Trachea (tissue), 1 donor: ENCODE measurements around a stretch of chr17.

DNA sequence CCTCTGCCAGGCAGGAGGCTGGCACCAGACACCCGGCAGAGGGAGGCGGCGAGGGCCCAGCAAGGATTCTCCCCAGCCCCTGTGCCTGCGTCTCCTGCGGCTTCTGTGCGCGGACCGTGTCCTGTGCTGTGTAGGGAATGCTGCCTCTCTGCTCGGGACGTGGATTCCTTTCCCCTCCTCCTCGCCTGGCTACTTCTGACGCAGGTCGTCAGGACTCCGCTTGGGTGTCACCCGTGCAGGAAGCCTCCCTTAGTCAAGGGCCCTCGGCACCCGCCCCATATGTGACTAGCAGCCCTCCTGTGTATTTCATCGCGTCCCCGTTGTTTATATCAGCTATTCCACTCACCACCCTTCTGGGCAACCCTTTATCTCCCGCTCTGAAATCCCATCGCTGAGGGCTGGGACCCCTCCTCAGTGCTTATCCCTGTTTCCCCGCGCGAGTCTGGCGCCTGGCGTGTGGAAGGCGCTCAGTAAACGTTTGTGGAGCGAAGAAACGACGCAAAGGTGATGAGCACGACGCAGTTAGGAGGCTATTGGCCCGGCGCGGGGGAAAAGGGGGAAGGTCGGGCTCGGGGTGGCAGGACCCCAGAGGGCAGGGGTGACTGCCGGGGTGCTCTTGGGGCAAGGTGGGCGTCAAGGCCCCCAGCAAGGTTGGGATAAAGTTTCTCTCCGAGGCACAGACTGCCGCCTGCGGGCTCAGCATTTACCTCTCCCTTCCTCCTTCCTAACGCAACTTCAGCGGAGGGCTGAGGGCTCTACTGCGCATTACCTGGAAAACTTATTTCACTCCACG, 3.3 kb upstream of the CCDC200 start:
- PRO-cap, result no peak

DNA sequence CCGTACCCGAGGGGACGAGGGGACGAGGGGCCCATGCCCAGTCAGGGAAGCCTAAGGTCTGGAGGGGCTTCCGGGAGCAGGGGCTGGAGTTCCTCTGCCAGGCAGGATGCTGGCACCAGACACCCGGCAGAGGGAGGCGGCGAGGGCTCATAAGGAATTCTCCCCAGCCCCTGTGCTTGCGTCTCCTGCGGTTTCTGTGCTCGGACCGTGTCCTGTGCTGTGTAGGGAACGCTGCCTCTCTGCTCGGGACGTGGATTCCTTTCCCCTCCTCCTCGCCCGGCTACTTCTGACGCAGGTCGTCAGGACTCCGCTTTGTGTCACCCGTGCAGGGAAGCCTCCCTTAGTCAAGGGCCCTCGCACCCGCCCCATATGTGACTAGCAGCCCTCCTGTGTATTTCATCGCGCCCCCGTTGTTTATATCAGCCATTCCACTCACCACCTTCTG, 62.6 kb upstream of the CCDC200 start:
- PRO-cap, result no peak

- PRO-cap, result no peak
These were observed 11.8 kb upstream of the ARL4D start for GRCh38 chr17:43386977-43387405.

DNA sequence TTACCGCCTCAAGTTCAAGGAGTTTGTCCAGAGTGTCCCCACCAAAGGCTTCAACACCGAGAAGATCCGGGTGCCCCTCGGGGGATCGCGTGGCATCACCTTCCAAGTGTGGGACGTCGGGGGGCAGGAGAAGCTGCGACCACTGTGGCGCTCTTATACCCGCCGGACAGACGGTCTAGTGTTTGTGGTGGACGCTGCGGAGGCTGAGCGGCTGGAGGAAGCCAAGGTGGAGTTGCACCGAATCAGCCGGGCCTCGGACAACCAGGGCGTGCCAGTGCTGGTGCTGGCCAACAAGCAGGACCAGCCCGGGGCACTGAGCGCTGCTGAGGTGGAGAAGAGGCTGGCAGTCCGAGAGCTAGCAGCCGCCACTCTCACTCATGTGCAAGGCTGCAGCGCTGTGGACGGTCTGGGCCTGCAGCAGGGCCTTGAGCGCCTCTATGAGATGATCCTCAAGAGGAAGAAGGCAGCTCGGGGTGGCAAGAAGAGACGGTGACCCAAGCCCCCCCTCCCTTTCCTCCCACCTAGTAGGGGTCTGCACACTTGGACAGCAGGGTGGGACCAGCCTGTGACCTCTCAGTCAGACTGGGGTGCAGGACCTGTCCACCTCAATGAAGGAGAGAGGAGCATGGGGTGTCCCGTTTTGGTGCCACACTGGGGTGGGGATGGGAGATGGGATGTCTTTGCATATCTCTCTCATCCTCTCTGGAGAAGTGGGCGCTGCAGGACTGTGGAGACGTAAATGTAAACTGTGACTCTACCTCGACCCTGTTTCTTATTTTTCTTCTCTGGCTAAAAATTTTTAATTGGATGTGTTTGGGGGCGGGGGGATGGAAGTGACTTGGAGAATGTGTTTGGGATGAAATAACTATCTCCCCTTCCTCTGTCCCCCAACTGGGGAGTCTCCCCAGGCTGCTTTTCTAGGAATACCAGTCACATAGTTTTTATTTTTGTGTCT, 1.3 kb downstream of the ARL4D start:
- PRO-cap, result no peak

DNA sequence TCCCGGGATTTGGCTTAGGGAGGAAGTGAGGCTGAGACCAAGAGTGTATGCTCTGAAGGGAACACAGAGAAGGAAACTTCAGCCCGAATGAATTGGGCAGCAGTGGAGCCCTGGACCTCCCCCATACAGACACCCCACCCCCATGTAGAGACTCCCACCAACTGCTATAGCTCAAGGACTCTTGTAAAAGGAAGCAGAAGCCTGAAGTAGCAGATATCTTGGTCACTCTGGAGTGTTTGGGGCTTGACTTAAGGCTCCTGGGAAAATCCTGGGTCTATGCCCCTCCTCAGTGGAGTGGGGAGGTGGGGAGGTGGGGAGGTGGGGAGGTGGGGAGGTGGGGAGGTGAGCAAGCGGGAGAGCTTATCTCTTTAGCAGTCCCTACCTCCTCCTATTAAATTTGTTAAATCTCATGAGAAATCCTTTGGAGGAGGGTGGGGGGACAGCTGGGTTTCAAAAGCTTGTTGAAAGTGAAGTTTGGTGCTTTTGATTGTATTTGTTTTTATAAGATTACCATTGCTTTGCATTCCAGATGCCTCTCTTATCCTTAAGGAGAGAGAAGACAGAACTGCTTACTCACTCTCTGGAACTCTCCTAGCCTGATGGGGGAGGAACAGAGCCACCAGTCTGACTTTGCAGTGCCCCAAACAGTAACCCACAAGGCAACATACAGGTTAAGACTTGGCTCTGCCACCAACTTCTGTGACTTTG, 8.3 kb downstream of the ARL4D start:
- PRO-cap, result no peak

GRCh38 chr17:43491052-43491553, 7.3 kb downstream of the DHX8 start:
- PRO-cap, result no peak

GRCh38 chr17:43848332-43848944, 1.5 kb downstream of the CD300LG start:
- PRO-cap, result no peak

- PRO-cap, result bidirectional peak, plus-strand start at chr17:43908317, minus-strand start at chr17:43908201
These were observed 859 bp upstream of the MPP2 start for GRCh38 chr17:43908070-43908720.

- PRO-cap, result no peak
These were observed 9.9 kb upstream of the MPP2 start for GRCh38 chr17:43917132-43917704.

DNA sequence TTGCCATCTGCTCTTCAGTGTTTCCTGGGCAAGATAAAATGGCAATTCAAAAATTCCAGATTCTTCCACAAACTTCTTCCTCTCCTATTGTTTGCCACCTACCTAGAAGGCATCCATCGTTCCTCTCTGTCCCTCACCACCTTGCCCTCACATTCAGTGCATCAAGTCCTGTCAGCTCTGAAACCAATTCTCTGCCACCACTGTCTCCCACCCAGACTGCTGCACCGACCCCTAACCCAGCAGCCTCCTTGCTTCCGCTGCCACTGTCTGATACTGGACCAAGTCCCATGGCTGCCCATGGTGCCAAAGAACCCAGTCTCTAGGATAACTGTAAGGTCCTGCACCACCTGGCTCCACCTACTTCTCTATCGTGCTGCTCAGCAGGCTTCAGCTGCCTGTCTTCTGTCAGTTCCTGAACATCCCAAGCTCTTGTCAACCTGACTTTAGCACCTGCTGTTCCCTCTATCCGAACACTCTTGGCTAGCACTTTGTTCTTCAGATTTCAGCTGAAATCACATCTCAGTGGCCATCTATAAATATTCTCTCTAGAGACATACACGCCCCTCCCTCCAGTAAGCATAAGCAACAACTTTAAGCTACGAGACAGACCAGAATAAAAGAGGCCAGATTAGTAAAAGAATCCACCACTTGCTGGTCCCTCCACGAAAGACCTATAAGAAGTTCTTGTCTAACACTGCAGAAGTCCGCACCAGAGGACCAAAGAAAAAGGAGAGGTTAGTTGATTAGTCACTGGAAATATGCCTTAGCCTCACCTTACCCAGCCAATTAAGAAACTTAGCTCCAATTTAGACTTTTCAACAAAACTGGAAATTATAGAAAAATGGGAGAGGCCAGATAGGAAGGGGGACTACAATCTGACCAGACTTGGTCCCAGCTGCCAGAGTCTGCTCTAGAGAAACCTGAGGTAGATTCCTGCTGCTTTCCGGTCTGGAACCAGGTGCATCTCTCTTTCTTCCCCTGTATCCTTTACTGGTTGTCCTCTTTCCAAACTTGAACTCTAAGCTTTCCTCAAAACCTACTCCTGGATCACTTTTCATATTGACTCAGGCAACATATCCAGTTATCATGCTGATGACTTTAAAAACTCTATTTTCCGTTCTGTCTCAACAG, 15.1 kb upstream of the TMEM101 start:
- PRO-cap, result no peak

DNA sequence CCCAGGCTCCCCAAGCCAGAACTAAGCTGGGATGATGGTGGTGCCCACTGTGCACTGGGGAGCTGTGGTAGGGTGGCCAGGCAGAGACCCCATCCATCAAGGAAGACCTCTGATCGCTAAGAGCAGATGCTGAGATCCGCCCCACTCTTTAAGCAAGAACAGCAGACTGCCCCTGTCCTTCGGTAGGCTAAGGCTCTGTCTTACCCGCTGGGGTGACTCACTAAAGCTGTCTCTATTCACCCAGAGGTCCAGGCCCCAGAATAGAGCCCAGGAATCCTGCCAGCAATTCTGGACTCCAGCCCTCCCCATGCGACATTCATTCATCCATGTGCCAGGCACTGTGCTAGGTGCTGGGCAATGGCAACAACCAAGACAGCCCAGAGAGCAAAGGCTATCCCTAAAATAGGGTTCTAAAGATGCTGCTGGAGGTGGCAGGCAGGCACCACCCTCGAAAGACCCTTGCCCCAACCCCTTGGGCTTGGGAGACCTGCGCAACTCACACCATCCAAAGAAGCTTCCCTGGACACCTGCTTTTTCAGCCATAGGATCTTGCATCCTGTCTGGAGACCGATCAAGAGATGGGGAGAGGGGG, 15.3 kb downstream of the HDAC5 start:
- PRO-cap, result no peak

DNA sequence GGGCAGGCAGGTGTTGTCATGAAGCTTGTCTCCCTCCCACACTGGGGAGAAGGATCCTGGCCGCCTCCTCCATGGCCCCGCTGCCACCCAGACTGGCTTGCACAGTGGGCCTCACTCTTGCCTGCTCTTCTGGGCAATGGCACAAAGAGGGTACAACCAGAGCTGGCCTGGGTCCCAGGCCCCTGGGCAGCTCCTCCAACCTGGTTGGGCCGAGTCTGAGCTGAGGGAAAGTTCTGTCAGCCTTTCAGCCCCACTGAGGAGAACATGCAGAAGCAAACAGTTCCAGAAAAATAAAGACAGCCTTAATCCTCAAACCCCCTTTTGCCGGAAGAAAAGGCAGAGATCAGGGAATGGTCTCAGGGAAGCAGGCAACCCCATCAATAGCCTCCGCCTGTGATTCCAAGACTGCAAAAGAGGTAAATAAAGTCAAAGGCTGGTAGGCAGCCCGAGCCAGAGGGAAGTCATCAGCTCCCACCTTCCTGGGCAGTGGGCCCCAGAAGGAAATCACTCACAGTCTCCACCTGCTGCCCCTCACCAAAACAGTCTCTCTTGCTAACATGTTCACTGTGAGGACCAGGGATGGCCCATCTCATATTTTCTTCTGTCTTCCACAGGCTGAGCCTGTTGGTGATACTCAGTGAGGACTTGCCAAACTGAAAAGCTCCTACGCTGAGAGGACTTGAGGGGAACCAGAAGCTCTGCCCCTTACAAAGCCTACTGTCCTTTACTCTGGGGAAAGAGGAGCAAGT, 8.8 kb downstream of the HDAC5 start:
- PRO-cap, result no peak

- PRO-cap, result no peak
These were observed 7.9 kb downstream of the HDAC5 start for GRCh38 chr17:44115458-44116092.

GRCh38 chr17:44122212-44122733, 1.2 kb downstream of the HDAC5 start:
- PRO-cap, result no peak

GRCh38 chr17:44138711-44139114, 3.0 kb upstream of the HROB start:
- PRO-cap, result no peak

- PRO-cap, result no peak
These were observed 2.1 kb downstream of the TMUB2 start for GRCh38 chr17:44188560-44189492.

DNA sequence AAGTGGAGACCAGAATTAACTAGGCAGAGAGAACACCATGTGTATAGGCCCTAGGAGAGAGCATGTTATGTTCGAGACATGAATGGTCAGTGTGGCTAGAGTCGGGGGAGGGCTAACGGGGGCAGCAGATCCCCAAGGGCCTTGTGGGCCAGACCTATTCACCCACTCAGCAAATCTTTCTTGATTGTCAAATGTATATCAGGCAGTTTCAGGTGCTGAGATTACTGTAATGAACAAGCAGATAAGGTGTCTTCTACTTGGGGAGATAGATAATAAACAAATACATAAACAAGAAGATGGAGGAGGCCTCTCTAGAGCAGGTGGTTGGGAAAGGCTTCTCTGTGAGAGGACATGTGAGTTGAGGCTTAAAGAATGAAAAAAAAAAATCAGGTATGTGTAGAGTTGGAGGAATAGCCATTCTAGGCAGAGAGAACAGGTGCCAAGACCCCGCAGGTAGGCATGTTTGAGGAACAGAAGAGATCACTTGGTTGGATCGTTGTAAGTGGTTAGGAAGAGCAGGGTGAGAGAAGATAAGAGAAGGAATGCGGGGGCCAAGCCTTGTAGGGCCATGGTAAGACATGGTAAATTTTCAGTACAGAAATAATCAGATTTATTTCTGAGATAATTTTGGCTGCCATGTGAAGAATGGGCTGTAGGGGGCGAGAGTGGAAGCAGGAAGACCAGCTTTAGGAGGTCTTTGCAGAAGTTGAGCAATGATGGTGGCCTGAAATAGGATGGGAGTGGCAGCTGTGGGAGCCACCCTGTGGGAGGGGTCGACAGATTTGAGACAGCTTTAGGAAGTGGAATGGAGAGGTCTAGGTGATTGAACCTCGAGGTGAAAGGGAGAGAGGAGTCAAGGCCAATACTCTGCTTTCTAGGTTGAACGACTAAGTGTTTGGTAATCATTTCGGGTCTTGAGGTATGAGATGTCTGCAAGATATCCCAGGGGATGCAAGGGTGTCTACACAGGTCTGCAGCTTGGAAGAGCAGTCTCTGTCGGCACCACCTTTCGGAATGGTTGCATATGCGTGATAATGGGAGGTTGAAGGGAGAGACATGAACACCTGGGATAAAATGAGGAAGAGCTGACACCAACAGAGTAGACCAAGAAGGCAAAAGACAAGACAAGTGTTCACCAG, 3.9 kb upstream of the ATXN7L3 start:
- PRO-cap, result no peak

- PRO-cap, result no peak
These were observed 4.7 kb upstream of the ATXN7L3 start for GRCh38 chr17:44204327-44204932.

- PRO-cap, result no peak
These were observed 6.7 kb upstream of the ATXN7L3 start for GRCh38 chr17:44206022-44207073.

DNA sequence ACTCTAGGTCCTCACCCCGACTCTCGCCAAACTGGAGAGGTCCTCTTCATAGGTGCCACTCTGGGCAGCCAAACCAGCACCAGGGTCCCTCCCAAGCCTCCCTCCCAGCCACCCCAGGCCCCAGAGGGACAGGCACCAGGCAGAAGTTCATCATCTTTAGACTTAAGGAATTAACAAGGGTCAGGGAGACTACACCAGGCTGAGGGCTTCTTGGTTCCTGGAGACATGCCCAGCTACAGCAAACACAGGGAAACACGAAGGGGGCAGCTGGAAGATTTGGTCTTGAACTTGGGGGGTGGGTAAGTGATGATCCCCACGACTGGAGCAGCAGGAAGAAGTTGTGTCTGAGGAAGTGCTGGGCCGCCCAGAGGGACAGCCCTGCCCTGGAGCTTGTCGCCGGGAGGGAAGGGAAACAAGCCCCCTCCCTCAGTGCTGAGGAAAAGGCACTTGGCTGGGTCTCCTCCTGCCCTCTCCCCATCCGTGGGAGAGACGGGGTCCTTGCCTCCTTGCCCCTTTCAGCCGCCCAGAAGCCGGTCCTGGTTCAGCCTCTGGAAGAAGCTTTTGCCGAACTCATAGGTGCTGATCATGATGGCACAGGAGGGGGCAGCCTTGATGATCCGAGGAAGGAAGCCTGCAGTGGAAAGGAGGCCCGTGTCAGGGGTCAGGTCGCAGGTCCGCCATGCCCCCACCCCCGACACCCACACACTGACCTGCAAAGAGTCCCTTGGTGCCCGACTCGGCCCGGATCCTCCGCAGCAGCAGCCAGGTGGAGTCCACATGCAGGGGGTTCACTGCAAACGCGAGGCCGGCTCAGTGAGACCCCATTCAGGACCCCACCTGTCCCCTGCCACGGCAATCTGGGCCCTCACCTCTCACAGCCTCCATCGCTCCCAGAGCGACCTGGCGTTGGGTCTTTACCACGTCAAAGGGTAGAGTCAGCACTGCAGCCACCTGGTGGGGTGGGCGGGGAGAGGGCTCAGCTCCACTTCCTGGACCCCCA, 4.8 kb downstream of the SLC25A39 start:
- PRO-cap, result no peak